Iris pigment epithelial cell (primary cell): ENCODE measurements around the gene GLE1.

DNA sequence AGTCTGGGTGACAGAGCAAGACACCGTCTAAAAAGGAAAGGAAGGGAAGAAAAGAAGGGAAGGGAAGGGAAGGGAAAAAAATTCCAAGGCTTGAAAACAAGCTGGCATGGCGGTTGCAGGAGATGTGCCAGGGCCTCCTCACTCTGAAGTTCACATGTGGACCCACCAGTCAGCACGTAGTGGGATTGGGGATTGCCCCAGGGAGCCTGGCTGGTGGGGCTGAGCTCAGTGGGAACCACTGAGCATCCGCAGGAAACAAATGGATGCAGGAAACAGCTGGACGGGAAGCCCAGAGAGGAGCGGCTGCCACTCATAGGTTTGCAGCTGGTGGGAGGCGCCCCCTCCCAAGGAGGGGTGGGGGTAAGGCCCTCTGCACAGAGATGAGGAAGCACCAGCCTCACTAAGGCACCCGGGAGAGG lies 5.1 kb upstream of the AK1 start:
- RRBS: no CpG with 5 or more reads among the region's 8 CpGs

DNA sequence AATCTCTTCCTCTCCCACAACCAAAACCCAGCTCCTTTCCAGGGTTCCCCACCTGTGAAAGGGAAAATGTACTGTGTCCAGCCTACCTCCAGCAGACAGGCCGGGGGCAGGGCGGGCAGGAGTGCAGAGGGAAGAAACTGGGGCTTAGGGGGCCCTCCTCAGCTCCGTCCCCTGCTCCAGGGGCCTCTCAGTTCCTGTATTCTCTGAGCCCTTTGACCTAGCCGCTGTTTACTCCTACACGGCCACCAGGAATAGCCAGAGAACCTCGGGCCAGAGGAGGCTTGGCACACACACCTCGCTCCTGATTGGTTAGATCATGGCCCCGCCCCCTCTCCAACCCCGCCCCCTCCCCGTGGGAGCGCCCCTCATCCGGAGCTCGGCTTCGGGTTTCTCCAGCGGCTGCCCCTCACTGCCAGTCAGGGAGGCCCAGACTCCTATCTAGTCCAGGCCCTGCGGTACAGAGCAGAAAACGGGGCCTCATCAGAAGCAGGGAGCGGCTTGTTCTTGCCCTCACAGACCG lies 2.2 kb downstream of the ST6GALNAC6 start:
- RRBS: no CpG with 5 or more reads among the region's 19 CpGs

DNA sequence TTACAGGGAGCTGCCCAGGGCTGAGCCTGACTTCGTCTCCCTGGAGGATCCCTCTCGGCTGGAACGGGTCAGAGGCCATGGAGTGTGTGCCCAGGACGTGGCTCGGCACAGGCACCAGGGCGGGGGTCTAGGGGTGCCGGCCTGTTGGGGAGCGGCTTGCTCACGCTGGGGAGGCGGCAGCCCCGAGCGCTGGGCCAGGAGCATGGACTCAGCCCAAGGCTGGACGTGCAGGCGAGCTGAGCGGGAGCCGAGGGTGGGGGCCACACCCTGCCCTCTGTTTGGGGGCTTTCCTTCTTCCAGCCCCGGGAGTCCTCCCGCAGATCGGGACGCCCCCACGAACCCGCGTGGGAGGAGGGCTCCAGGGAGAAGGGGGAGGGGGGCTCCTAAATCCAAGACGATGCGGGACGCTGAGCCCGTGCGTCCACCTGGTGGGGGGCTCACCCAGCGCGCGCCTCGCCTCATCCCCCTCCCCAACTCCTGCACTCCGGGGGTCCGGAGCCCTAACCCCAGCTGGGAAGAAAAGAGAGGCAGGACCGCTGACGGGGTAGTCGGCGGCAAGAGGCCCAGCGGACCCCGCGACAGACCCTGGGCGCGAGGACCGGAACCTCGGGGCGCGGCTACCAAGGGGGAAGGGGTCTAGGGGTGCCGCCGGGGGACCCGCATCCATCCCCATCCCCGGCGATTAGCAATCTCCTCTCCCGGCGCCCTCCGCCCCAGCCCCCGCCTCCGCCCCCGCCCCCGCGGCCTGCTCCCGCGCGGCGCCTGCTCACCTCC lies 483 bp downstream of the ST6GALNAC6 start:
- RRBS: 2% methylated on average over 19 of the region's 64 CpGs

DNA sequence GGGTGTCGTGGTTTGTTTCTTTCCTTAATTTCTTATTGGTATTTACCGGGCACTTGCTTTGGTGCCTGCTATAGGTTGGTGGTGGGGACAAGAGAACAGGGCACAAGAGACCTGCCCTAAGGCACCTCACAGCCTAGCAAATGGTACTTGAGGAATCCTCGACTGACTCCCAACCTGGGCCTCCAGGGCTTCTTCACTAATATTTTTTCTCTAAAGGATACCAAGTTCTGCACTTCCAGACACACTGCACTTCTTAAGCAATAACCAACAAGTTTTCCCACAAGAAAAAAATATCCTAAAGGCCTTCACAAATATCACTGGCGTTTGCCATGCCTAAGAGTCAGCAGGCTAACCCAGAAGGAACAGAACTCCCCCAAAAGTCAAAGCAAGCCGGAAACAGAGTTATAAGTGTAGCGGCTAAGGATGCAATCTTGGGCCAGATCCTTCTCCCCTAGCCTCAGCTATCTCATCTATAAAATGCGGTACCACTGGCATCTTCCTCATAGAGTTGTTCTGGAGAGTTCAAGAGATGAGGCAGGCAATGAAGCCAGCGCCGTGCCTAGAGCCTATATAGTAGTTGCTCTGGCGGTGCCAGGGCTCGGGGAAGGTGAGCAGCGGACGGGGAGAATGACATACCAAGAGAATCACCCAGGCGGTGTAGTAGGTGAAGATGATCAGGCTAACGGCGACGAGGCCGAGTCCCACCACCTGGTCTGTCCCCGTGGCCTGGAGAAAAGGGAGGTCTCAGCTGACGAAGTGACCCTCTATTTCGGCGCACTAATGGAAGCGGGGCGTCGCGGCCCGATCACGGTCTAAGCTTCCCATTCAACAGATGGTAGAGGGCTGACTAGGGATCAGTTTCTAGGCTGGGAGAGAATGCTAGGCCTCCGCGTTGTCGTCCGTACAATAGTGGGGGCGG lies 597 bp downstream of the DPM2 start:
- RRBS: no CpG with 5 or more reads among the region's 33 CpGs

- RRBS: 70% methylated on average over 2 of the region's 21 CpGs
These were observed 17.3 kb downstream of the EEIG1 start for GRCh38 chr9:127963340-127964107.

DNA sequence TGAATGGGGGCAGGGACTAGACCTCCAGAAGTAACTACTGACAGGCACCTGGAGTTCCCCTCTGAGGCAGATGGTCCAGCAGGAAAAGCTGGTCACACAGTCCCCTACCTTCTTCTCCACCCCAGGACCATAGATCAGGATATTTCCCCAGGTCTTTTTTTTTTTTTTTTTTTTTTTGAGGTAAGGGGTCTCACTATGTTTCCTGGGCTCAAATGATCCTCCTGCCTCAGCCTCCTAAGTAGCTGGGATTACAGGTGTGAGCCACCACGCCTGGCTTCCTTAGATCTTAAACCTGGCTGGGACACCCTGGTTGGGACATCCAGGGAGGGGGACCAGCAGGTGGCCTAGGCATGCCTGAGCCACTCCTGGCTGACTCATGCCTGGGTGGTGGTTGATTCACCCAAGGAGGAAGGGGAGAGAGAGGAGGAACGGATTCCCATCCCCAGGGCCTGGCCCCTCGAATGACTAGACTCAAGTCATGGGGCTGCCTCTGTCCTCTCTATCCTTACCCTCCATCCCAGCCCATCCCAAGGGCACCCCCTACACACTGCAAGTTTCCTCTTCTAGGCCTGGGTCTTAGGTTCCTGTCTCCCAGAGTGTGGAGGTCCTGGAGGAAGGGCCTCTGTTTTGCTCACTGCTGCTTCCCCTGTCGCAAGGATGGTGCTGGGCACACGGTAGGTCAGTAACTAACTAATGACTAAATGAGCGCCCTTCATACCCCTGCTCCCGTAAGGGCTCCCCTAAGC lies 12.8 kb downstream of the EEIG1 start:
- RRBS: no CpG with 5 or more reads among the region's 7 CpGs

DNA sequence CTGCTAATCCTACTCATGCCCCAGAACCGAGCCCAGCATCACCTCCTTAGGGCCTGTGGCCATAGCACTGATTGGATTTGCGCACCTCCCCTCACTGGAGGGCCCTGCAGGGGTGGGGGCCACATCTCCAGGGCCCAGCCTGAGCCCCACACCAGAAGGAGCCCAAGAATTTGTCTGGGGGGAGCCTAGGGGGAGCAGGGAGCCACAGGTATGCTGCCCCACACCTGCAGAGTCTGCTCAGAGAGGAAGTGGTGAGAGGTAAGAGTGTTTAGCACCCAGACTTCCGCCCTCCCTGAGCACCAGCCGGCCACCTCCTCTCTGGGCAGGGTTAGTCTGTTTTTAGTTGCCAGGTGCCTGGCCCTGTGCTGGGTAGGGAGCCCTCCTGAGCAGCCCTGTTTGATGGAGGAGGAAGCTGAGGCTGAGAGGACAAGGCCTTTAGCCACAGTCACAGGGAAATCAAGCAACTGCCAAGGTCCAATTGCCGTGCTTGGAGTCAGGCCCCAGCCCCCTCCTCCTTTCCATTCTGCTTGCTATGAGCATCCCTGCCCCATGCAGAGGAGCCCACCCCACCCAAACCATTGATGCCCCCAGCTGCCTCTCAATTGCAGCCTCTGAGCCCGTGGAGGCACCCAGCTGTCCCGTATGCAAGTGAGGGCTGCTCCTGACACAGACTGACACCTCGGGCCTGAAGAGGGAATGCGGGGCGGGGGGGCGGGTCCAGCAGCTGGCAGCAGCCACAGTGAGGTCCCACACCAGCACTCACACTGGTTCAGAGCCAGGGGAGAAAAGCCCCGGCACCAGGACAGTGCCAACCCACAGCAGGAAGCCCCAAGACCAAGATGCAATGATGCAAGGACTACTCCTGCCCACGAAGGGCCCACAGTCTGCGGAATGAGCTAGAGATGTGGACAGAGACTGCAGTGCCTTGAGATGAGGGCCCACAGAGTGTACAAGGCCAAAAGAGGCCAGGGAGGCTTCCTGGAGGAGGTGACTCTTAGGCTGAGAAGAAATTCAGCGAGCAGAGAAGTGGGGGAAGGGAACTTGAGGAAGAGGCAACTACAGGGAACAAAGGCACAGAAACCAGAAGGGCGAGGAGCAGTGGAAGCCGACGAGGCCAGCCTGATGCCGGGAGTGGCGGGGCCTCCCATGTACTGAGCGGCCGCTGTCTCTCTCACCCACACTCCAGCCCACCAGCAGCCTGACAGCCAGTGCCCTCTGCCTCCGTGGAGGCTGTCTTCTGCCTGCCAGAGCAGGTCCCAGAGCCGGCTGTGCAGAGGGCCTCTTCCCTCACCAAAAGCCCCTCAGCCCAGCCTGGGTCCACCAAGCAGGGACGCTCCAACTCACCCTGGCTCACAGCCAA lies 9.5 kb downstream of the EEIG1 start:
- RRBS: no CpG with 5 or more reads among the region's 25 CpGs

DNA sequence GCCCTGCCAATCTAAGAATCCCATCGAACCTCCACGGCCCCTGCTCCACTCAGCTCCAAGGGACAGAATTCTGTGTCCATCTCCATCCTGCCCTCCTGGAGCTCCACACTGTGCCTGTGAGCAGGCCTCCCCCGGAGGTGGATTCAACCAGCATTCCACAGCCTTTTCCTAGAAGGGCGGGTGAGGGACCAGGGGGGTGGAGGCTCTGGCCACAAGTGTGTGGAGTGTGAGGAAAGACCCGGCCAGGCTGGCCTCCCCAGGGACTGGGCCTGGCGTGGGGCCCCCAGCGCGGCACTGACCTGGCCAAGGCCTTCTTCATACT lies 5.9 kb downstream of the EEIG1 start:
- RRBS: 0% methylated on average over 1 of the region's 8 CpGs

DNA sequence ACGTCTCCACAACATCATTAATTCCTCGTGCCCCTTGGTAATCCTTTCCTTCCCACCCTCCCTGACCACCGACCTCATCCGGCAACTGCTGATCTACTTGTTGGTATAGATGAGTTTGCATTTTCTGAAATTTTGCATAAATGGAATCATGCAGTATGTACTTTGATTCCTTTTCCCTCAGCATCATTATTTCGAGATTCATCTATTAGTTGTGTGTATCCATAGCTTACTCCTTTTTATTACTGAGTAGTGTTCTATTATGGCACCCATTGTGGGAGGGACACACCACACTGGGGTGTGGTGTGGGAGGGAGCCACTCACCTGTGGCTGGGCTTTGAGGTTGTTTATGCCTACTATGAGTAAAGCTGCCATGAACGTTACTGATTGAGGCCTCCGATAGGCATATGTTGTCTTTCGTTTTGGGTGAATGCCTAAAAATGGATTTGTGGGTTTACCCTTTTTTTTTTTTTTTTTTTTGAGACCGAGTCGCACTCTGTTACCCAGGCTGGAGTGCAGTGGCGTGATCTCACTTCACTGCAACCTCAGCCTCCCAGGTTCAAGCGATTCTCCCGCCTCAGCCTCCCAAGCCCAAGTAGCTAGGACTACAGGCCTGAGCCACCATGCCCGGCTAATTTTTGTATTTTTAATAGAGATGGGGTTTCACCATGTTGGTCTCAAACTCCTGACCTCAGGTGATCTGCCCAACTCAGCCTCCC lies 36.2 kb downstream of the NAIF1 start:
- RRBS: no CpG with 5 or more reads among the region's 14 CpGs

- RRBS: no CpG with 5 or more reads among the region's 25 CpGs
These were observed 3.8 kb downstream of the NAIF1 start for GRCh38 chr9:128063216-128063900.

- RRBS: no CpG with 5 or more reads among the region's 11 CpGs
These were observed 1.2 kb downstream of the SLC25A25 start for GRCh38 chr9:128069161-128069796.

- RRBS: no CpG with 5 or more reads among the region's 4 CpGs
These were observed 13.1 kb downstream of the SLC25A25 start for GRCh38 chr9:128081109-128081527.

- RRBS: 18% methylated on average over 1 of the region's 12 CpGs
These were observed 14.1 kb downstream of the SLC25A25 start for GRCh38 chr9:128081826-128082753.

DNA sequence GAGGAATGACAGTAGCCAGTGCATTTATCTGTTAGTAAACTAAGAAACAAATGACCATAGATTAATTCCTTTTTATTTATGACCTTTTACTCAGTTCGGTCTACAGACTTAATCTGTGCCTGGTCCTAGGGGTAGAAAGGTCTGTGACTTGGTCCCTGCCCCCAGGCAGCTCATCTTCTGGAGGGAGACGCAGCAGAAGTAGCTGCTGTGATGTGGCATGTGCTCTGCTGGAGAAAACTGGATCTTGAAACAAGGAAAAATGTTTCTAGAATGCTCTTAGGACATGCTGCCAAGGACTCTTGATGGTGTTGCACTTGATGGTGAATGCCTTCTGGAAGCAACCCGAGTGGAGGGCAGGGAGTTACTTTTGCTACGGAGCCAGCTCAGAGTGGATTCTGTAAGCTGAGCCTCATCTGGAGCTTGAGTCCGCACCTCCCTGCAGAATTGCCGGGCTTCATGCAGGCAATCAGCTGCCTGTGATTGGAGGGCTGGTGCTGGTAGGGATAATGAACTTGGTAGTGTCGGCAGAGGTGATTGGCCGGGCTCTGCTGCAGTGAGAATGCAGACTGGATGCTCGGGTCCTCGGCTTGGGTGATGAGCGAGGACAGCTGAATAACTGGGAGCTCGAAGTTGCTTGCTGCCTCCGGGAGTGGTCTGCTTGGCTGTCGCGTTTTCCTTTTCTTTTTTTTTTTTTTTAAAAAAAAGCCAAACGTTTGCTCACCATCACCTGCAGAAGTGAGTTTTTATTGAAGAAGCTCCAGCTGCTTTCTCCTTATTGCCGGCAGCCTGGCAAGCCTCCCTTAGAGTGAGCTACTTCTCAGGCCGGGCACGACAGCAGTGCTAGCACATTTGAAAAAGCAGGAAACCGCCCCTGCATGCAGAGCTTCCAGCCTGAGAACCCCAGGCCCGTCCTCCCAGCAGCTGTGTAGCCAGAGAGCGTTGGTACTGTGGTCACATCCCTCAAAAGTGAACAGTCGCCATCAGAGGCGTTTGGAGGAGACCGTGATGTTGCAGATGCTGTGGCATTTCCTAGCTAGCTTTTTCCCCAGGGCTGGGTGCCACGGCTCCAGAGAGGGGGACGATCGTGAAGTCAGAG lies 23.2 kb downstream of the SLC25A25 start:
- RRBS: 8% methylated on average over 5 of the region's 28 CpGs

GRCh38 chr9:128100774-128101583 lies 26.6 kb downstream of the PTGES2 start:
- RRBS: no CpG with 5 or more reads among the region's 15 CpGs

DNA sequence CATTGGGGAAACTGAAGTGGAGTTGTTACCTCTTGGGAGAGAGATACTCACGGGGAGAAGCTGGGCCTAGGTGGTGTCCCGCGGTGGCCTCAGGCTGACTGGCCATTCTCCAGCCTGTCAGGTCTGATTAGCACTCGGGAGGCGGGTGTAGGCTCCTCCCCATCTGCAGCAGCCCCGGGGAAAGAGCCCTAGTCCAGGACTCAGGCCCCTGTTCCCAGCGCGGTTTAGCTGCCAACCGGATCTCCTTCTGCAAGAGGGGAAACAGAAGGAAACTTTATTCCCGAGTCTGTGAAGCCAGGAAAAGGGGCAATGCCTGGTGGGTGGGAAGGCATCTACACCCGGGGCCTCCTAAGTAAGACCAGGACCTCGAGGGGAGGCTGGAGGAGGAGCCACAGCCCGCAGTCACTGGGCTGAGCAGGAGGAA lies 9.6 kb downstream of the PTGES2 start:
- RRBS: 11% methylated on average over 5 of the region's 13 CpGs

DNA sequence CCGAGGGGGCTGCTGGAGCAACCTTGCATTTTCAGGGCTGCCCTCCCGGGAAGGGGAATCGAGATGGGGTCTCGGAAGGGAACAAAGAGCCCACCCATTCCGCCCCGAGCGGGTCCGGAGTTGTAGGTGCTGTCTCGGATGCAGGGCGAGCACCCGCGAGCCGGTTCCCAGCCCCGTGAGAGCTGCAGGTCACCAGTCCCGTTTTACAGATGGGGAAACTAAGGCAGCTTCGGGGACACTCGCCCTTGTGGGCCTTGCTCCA lies 358 bp downstream of the BBLN start:
- RRBS: 2% methylated on average over 12 of the region's 17 CpGs

DNA sequence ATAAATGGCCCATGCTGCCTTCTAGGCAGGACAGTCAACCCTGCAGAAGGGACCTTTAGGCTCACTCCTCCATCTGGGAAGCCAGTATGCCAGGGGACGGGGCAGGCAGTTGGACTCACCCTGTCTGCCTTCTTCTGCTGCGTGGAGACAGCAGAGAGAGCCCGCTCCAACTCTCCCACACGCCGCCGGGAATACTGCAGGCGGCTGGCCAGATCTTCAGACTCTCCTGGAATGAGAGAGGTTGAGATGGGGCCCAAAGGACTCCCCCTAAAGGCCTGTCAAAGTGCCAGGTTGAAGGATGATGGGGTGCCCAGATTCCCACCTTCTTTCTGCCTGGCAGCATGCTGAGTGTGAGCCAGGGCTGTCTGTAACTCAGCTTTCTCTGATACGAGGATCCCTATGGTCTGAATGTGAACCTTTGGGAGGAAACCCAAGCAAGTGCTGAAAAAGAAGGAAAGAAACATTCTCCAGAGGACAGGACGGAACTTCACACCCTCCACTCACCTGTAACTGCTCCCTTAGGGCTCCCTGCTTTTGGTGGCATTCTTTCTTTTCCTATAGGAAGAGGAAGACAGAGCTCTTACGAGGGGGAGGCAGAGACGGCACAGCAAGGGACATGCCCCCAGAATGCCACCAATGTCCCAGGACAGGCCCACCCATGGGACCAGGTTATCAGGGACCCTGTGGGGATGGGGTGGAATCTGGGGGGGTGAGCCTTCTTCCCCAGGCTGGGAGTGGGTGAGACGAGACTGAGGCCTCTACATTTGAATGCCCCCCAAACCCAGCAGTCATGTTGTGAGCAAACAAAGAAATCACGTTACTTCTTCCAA lies 10.1 kb downstream of the GOLGA2 start:
- RRBS: no CpG with 5 or more reads among the region's 13 CpGs

- RRBS: 82% methylated on average over 2 of the region's 21 CpGs
These were observed 12.9 kb downstream of the TRUB2 start for GRCh38 chr9:128309209-128309881.

- RRBS: 1% methylated on average over 21 of the region's 54 CpGs
These were observed at the start of gene GLE1 for GRCh38 chr9:128504124-128505001. TSS of gene GLE1 (plus strand) at chr9:128504719.